Epidermal melanocyte (primary cell): ENCODE data around the gene MAP6.

GRCh38 chr11:75155880-75156435, 5.1 kb downstream of the SLCO2B1 start:
- RRBS, result no CpG with 5 or more reads among the region's 5 CpGs

DNA sequence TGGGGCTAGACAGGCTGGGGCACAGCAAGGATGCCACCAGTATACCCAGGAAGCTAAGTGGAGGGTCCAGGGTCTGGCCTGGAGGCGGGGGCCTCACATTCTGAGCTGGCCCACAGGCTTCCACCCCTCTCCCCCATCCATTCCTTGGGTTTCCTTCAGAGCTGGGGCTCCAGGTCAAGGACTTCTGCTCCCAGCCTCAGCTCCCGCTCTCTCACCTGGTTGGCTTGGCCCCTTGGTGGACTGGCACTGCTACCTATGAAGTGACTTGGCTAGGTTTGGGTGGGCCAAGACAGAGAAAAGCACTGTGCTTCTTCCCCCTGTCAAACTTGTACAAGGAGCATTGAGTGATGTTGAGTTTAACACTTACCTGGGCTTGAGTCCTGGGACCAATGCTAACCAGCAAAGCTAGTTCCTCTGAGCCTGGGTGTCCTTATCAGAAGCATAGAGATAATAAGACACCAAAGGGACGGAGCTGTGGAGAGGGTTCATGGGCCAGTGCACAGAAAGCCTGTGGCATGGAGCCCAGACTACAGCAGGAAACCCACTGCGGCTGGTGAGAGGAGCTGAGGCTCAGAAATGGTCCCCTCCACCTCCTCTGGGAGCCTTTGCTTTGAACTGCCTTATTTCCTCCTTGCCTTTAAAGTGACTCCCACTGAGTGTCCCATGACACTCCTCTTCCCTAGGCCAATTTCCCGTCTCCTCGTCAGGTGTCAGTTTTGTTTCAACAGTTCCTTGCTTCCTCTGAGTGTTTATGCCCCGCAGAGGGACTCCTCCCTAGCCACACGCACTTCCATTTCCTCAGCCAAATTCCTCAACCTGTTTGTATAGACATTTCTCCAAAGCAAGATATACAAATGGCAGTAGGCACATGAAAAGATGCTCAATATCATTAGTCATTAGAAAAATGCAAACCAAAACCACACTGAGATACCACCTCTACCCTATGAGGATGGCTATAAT, 9.3 kb downstream of the SLCO2B1 start:
- RRBS, result no CpG with 5 or more reads among the region's 8 CpGs

- RRBS, result no CpG with 5 or more reads among the region's 15 CpGs
Observed at GRCh38 chr11:75174271-75175712, 23.9 kb downstream of the SLCO2B1 start.

GRCh38 chr11:75203983-75204698, 36.4 kb upstream of the TPBGL start:
- RRBS, result no CpG with 5 or more reads among the region's 10 CpGs

DNA sequence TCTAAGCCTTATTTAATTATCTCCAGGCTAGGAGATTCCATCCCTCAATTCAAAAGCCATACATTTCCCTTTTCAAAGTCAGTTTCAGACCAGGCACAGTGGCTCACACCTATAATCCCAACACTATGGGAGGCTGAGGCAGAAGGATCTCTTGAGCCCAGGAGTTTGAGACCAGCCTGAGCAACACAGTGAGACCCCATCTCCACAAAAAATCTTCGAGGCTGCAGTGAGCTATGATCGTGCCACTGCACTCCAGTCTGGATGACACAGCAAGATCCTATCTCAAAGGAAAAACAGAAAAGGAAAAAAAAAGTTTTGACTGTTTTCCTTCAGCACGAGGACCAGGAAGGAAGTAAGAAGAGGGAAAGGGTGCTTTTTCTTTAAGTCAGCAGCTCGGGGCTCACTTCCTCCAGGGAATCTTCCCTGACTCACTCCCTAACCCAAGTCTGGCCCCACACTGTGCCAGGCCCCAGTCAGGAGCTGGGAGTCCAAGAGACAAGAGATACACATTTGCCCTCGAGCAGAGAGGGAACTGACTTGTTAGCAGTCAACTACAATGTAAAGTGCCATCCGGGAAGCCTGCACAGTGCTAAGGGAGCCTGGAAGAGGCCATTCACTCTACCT, 14.3 kb downstream of the ARRB1 start:
- RRBS, result no CpG with 5 or more reads among the region's 6 CpGs

DNA sequence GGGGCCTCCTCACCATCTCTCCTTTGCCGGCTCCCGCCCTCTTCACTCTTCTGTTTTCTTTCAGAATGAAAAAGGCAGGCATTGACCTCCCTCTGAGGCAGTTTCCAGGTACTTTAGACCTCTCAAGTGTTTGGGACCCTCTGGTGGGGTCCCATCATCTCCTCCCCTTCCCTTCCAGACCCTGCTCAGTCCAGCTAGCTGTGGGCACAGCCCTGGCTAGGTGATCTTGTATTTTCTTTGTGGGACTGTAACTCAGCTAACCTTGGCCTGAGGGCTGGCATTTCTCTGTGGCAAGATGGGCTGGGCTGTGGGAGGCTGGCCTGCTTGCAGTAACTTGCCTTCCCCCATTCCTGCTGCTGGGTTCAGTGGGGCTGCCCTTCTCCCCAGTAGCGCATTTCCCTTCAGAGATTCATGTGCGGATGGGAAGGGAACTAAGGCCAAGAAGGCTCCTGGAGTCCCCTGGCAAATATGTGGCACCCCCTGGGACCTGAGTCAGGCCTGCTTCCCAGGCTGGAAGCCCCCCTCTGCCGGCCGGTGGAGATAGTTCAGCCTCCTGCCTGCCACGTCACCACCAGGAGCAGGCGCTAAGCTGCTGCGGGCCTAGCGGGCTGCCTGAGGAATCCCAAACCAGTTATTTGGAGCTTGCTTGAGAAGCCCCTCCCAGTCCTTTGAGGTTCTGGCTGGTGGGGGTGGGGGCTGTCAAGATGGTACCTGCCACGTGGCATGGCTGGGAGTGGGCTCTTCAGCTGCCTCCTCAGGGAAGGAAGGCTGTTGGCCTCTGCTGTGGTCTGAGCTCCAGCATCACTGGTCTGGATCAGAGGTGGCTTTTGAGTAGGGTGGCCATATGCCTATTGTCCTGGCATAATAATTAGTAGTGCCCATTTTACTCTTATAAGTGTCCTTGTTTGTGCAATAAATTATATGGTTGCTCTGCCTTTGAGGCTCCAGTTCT, 1.9 kb downstream of the SERPINH1 start:
- RRBS, result no CpG with 5 or more reads among the region's 11 CpGs

- RRBS, result no CpG with 5 or more reads among the region's 11 CpGs
Observed at GRCh38 chr11:75564814-75565985, 3.1 kb downstream of the SERPINH1 start.

- RRBS, result no CpG with 5 or more reads among the region's 14 CpGs
Observed at GRCh38 chr11:75573101-75574099, 11.3 kb downstream of the SERPINH1 start.

- RRBS, result no CpG with 5 or more reads among the region's 9 CpGs
Observed at GRCh38 chr11:75582812-75583111, 20.7 kb downstream of the SERPINH1 start.

- RRBS, result no CpG with 5 or more reads among the region's 6 CpGs
Observed at GRCh38 chr11:75598959-75599319, 36.9 kb downstream of the SERPINH1 start.

DNA sequence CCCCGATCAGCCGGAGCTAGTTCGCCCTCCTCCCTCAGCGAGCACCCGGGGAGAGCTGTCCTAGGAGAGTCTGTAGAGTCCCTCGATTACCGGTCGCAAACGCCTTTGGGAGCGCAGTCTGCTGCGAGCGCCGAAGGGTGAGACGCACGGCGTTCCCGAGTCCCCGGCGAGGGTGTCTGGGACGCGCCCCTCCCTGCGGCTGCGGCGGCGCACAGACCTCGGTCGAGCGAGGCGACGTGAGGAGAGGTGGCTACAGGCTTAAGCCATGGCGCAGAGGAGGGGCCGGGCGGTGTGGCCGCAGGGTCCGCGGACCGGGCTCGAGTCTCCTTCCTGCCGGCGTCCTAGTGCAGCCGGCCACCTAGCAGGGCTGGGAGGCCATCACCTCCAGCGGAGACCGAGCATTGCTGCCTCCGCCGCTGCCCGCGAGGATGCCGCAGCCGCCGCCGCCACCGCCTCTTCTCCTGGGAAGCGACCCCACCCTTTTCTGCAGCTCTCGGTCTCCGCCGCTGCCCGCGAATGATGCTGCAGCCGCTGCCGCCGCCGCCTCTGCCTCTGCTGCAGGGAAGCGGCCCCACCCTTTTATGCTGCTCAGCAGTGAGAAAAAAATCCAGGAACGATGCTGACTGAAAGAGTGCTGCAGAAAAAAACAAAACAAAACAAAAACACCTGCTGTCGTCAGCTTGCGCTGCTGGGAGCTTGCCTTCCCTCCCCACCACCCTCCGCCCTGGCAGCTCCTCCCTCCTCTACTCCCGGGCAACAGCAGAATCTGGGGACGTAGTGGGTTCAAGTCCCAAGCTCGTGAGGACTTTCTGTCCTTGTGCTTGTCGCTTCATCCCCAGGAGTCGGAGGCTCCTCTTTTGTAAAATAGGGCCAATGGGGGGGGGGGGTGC, at the start of gene MAP6:
TSS of gene MAP6 (minus strand) at position 554 of the 890 bp plus-strand sequence.
- RRBS, result 3% methylated on average over 16 of the region's 72 CpGs

DNA sequence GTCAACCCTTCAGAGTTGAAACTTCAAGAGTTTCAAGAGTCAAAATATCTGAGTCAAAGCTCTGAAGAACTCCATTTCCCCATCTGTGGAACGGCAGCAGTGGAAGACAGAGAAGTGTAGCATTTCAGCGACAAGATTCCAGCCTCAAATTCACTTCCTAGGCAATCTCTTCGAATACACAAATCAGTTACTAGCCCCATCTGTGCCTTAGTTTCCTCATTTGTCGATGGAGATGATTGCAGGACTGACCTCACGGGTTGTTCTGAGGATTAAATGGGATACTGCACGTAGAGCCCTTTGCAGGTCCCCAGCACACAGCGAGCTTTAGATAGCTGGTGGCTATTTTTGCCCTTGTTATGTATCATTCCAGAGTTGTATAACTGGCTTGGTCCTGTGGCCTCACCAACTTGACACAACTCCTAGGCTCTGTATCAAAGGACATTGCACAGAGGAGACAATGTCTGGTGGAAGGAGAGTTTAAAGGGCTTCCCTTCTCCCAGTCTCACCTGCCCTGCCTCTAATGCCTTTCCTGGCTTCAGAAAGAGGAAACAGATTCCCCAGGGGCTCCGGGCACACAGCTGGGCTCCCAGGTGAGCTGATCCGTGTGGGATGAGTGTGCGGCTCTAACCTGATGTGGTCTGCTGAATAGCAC, 22.8 kb upstream of the DGAT2 start:
- RRBS, result no CpG with 5 or more reads among the region's 10 CpGs

DNA sequence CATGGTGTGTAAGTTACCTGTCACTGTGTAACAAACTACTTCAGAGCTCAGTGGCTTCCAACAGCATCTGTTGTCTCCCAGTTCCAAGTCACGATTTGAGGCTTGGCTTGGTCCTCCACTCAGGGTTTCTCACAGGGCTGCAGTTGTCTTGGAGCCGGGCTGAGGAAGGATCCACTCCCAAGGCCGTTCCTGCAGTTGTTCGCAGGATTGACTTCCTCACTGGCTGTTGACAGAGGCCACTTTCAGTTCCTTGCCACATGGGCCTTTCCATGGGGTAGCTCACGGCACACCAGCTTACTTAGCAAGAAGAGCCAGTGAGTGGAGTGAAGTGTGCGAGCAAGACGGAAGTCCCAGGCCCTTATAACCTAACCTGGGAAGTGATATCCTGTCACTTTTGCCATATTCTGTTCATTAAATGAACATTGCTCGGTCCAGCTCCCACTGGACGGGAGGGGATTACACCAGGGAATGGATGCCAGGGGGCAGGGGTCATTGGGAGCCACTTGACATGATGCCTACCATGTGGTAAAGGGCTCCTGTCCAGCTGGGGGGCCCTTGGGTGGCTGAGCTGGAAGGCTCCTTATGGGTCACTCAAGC, 13.3 kb upstream of the UVRAG start:
- RRBS, result no CpG with 5 or more reads among the region's 9 CpGs

DNA sequence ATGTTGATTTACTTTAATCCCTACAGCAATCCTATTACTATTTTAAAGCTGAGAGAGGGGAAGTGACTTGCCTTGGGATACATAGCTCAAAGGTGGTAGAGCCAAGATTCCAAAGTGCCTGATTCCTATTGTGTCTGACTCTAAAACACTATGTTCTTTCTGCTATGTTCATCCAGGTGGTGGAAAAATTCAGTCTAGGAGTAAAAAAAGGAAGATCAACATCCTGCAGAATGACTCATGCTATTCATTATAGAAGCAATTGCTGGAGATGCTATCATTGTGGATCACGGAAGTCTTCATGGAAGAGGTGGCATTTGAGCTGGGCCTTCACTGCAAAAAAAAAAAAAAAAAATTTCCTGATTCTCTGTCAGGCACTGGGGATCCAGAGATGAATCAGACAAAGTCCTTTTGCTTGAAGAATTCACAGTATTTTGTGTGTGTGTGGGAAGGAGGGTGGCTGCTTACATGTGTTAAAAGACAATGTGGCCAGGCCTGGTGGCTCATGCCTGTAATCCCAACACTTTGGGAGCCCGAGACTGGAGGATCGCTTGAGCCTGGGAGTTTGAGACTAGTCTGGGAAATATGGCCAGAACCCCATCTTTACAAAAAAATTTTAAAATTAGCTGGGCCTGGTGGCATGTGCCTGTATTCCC, 1.4 kb upstream of the UVRAG start:
- RRBS, result no CpG with 5 or more reads among the region's 3 CpGs

GRCh38 chr11:76119759-76120081, 86.6 kb downstream of the WNT11 start:
- RRBS, result no CpG with 5 or more reads among the region's 2 CpGs

DNA sequence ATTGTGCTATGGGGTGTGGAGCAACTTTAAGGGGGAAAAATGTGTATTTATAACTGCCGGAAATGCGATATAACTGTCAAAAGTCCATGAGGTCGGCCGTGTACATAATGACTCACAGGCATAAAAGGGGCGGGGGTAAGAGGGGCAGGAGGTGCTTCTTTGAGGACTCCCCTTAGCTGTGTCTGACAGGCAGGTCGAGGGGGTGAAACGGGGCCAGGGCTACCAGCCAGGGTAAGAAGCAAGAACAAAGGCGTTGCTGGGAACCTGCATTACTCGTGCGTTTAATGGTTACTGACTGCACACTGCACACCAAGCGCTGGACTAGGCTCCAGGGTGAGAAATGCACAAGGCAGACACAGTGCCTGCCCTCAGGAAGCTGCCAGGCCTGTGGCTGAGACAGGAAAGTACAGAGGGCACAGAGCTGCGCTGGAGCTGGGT, 57.1 kb downstream of the WNT11 start:
- RRBS, result no CpG with 5 or more reads among the region's 12 CpGs

DNA sequence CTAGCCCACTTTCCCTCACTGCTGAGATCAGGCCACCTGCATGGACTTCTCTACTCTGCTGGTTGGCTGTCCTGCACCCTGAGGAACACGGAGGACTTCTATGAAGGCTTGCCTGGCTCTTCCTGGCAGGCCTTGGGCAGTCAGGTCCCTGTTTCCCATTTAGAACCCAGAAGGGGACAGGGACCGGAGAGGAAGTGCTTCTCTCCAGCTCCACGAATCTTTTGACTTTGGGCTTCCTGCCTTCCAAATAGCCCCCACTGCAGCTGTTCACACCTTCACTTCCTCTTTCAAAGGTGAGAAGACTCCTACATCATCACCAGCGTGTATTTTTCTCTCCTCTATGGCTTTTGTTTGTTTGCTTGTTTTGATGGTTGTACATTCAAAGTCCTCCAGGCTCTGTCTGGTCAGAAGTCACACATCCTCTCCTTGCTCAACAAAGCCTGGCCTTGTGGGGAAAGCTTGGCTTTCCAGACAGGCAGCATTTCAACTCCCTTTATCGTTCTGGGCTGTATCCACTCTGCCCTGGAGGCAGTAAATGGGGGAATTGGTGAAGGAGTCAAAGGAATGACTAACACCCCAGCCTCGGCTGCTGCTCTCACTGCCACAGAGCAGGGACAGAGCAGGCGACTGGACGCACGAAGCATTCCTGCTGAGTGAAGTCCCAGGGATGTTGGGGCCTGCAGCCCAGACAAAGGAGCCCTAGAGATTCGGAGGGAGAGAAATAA, 52.9 kb downstream of the WNT11 start:
- RRBS, result no CpG with 5 or more reads among the region's 10 CpGs

DNA sequence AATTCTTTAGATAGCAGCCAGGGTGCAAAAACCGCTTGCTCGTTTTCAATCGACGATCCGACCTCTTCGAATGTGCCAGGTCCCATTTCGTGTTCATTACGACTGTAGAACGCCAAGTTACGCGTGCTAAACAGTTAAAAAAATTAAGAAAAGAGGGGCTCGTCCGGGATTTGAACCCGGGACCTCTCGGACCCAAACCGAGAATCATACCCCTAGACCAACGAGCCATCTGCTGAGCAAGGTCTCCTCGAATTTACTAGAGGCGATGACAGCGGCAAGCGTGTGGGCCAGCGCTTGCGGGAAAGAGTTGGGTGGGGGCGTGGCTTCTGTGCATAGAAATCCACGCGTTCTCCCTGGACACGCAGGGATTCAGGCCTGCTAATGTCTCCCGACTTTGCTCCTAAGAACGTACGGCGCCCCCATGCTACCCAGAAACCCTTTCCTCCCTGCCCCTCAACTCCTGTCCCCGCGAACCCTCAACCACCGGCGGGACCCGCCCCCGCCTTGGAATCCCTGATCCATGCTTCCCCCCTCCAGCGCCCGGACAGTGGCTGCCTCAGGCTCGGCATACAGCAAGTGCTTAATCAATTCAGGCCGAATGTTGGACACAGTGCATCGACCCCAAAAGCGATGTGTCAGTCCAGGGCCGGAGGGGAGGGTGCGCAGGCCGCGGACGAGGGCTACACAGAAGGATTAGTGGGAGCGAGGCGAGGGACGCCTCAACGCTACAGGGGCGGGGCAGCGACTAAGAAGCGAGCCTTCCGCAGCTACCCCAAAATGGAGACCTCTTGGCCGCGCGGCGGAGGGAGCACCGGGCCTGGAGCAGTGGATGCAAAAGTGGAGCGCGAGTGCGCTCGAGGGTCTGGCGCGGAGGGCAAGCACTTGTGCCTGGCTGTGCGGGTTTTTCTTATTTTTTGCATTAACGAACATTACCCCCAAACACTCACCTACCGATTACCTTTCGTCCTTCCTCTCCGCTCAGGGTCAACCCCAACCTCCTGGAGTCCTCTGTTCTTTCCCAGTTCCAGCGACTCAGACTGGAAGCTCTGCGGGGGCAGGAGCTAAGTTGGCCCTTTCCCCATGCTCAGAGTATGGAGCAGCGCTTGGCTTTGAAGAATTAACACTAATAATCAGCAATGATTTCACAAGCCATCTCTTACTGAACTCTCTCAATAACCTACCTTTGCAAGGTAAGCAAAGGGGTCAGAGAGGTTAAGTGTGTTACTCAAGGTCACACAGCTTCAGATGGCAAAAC, 29.8 kb upstream of the WNT11 start:
- RRBS, result 3% methylated on average over 10 of the region's 75 CpGs

DNA sequence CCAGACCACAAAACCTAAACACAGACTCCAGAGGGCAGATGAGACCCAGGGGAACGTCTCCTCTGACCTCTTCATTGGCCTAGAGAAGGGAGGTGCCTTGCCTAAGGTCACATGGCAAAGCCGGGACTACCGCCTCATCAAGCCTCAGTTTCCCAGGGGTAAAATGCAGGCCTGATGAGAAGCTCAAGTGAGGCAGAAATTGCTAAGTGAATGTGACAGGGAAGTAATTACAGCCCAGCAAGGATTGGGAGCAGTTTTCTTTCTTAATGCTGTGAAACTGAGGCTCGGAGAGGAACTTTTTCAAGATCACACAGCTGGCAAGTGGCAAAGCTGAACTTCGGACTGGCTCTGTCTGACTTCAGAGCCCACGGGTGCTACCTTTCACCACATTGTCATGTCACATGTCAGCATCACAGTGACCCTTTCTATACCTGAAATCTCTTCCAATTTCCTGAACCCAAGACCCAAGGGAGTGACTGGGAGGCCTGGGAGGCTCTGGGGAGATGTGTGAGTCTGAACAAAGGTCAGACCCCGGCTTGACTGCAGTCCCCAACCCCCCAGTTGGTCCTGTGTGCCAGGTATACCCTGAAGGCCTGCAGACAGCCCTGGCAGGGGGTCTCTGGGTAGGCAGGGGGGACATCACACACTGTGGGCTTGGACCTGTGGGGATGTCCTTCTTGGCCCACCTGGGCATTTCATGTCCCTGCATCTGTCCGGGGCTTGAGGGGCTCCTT, 70.1 kb upstream of the WNT11 start:
- RRBS, result 100% methylated on average over 1 of the region's 8 CpGs

GRCh38 chr11:76371195-76371538, 9.8 kb downstream of the THAP12 start:
- RRBS, result no CpG with 5 or more reads among the region's 2 CpGs